Duodenum (tissue), 1 donor: ENCODE measurements around the gene CREBL2.

DNA sequence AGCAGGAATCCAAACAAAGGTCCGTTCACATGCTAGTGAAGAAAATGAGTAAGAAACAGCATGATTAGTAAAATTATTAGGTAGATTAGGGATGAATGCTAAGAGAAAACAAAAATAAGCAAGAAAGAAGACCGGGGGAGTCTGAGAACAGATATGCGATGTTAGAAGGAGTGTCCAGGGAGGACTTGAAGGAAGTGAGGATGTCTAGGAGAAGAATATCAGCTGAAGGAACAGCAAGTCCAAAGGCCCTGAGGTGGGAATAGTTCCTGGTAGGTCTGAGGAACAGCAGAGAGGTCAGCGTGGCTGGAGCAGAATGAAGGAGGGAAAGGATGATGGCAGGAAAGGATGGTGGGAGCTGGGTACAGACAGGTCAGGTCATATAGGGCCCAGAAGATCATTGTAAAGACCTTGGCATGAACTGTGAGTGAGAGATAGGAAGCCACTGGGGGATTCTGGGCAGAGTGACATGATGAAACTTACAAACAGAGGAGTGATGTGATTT lies 170.9 kb downstream of the ETV6 start:
- PRO-cap, result no peak

DNA sequence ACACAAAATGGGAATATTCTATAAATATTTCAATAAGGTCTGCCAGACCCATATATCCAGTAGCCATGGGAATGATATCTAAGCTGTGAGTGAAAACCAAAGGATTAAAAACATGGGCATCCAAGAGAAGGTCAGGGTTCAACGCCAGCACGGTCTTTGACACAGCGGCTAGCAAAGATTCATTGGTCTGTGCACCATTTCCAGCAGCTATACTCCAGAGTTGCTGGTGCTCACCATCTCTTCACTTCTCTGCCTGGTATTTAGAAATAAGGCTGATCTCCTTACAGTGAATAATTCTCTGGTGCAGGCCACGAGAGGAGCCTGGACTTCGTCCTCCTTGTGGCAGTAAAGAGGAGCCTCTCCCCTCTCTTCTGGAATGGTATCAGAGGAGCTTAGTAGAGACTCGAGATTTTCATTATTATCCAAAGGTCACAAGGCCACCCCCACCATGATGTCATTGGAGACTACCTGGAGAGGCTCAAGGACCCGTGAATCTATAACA lies 30.9 kb upstream of the BCL2L14 start:
- PRO-cap, result unidirectional peak, minus-strand start at position 251 of the sequence

- PRO-cap, result no peak
These were observed 17.3 kb downstream of the BCL2L14 start for GRCh38 chr12:12087879-12088511.

- PRO-cap, result no peak
These were observed 18.1 kb downstream of the MANSC1 start for GRCh38 chr12:12331965-12332282.

GRCh38 chr12:12357866-12358546 lies 1.1 kb downstream of the BORCS5 start:
- PRO-cap, result no peak

DNA sequence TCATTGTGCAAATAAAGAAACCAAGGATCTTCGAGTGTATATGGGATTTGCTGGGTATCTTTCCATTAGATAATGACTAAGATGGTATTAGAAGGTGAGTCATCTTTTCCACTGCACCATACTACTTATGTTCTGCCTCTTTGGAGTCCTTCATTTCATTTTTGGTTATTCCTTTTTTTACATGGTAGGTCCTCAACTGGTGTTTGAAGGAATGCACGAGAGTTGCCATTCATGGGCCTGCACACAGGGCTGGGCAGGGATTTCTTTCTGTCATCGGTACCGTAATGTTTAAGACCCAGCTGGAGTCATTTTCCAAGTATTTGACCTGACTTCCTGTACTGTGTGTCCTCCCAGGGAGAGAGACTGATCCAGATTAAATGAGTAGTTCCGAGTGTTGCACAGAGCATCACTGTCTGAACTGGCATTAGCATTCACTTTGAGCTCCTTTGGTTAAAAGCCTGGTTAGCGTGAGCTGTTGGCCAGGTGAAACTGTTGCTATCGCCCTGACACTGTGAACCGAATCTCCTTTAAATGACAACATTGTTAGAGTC lies 85.8 kb downstream of the BORCS5 start:
- PRO-cap, result no peak

- PRO-cap, result no peak
These were observed 85.7 kb downstream of the DUSP16 start for GRCh38 chr12:12476650-12477686.

- PRO-cap, result no peak
These were observed 51.2 kb downstream of the DUSP16 start for GRCh38 chr12:12511412-12511982.

DNA sequence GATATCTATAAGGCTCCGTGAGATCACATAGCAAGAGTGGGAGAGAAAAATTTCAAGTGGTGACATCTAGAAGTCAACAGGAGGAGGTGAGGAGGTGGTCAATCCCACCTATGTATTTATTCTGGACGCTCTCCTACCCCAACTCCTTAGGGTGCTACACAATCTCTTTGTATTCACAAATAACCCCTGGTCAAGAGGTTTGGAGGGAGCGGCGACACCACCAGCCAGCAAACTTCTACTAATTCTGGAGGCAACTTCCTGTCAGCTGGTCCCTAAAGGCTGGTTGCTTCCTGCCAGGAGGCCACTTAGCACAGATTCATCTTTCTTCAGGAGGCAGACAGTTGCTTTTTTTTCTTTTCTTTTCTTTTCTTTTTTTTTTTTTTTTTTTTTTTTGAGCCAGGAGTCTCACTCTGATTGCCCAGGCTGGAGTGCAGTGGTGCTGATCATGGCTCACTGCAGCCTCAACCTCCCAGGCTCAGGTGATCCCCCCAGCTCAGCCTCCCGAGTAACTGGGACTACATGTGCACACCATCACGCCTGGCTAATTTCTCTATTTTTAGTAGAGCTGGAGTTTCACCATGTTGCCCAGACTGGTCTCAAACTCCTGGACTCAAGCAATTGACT lies 22.0 kb downstream of the DUSP16 start:
- PRO-cap, result no peak

DNA sequence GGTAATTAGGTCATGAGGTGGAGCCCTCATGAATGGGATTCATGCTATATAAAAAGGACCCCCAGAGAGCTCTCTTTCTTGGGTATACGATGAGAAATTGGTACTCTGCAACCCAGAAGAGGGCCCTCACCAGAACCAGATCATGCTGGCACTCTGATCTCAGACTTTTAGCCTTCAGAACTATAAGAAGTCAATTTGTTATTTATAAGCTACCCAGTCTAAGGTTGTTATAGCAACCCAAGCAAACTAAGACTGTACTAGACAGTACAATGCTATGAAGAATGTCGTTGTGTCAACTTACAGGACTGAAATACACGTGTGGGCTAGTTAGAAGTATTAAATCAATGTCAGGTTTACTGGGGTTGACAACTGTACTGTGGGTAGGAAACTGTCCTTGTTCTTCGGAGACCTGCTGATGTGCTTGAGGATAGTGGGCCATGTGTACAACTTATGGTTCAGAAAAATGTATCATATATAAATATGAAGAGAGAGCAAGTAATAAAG lies 19.7 kb downstream of the DUSP16 start:
- PRO-cap, result no peak

GRCh38 chr12:12611497-12612492 lies at the start of gene CREBL2:
Gene CREBL2 (plus strand): TSS chr12:12611876.
- PRO-cap, result bidirectional peak, plus-strand start at chr12:12611845, minus-strand start at chr12:12611636; bidirectional peak, plus-strand start at chr12:12611922, minus-strand start at chr12:12611901

- PRO-cap, result no peak
These were observed 9.8 kb downstream of the CREBL2 start for GRCh38 chr12:12621479-12621880.

DNA sequence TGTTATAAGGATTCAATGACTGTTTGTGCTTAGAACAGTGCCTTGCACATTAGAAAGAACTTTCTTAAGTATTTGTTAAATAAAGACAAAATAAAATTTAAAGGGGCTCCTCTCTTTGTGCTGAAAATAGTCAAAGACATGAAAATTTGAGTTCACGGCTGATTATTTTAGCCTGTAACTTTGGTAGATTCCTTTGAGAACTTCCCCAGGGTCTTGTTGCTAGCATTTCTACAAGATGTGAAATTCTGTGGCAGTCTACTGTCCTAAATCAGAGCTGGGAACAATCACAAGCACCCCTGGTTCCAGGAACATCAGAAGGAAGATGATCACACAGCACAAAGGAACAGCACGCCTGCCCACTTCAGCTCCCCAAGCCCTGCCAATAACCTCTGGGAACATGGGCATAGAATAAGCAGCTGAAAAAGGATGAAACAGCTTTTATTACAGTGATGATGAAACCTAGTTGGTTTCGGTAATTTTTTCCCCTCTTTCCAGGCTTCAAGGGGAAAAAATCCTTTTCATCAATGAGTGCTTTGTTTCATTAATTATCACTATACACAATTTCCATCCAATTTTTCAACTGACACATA lies 12.3 kb downstream of the GPR19 start:
- PRO-cap, result no peak

GRCh38 chr12:12716250-12716623 lies 931 bp upstream of the CDKN1B start:
- PRO-cap, result unidirectional peak, plus-strand start at chr12:12716360

DNA sequence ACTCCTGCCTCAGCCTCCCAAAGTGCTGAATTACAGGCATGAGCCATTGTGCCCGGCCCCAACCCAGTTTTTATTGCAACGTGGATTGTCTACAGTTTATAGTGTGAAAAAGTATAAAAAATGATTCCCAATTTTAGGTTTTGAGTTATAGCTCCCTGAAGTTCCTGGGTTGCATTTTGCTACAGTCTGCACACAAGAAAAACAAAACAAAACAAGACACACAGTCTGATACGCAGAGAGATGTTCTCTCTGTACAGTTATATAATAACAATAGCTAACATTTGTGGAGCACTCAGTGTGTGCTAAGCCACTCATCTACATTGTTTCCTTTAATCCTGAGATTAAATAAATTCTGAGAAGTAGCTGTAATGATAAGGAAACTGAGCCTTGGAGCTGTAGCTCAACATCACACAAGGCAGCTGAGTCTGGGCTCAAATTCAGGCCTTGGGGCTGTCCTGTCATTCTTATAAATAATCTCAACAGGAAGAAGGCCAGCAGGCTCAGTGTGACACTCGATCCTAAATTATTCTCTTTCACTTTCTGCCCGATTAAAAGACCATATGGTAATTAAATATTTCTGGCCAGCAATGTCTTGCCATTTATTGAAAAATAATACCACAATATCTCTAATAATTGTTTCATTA lies 24.4 kb downstream of the CDKN1B start:
- PRO-cap, result no peak

DNA sequence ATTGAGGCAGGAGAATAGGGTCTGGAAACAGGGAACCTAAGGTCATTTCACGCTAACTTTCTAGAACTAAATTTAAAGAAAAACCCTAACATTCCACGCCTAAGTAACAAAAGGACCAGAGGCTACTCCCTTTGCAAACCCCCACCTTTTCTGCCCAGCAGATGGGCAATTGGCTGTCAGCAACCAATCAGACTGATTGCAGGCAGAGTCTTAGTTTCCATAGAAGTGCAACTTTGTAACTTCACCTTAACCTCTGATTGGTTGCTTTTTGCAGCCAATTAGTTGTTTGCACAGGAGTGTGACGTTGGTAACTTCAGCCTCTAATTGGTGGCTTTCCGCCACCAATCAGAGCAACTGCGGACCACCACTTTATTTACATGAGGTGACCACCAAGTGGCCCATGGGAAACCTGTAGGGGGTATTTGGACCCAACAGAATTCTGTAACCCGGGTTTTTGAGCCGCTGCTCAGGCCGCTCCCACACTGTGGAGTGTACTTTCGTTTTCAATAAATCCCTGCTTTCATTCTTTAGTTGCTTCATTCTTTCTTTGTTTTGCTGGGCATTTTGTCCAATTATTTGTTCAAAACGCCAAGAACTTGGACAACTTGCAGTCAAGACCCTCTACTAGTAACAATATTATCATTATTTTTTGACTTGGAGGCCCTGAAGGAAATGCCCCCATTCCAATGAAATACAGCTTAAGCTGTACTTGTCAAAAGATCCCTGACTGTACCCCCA lies 32.3 kb downstream of the CDKN1B start:
- PRO-cap, result unidirectional peak, plus-strand start at position 323 of the sequence

DNA sequence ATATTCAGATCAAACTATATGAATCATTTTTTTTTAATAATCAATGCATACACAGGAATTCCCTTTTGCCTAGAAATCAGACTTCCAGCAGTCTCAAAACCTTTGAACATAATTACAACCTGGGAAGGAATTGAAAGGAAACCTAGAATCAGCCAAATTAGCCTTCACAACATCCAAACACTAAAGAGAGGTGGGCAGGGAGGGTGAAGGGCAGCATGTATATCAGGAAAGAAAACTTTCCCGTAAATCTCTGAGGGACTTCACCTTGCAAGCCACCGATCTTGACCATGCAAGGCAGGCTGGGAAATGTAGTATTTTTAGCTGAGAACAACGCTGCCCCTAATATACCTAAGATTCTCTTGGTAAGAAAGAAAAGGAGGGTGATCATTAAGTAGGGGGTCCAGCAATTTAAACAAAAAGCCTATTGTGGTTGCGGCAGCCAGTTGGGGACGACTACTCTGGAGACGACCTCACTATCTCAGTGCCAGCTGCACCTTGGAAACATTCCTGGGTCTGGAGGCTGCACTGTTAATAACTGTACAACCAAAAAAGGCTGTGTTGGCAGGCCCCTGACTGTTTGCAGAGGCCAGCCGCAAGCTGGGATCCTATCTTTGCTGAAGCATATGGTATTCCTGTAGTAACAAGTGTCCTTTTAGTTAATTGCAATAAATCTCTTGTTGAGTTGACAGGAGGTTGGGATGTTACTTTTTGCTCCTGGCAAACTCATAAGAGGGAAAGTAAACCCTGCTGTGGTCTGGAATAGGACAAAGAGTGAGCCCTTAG lies 6.3 kb downstream of the APOLD1 start:
- PRO-cap, result no peak

DNA sequence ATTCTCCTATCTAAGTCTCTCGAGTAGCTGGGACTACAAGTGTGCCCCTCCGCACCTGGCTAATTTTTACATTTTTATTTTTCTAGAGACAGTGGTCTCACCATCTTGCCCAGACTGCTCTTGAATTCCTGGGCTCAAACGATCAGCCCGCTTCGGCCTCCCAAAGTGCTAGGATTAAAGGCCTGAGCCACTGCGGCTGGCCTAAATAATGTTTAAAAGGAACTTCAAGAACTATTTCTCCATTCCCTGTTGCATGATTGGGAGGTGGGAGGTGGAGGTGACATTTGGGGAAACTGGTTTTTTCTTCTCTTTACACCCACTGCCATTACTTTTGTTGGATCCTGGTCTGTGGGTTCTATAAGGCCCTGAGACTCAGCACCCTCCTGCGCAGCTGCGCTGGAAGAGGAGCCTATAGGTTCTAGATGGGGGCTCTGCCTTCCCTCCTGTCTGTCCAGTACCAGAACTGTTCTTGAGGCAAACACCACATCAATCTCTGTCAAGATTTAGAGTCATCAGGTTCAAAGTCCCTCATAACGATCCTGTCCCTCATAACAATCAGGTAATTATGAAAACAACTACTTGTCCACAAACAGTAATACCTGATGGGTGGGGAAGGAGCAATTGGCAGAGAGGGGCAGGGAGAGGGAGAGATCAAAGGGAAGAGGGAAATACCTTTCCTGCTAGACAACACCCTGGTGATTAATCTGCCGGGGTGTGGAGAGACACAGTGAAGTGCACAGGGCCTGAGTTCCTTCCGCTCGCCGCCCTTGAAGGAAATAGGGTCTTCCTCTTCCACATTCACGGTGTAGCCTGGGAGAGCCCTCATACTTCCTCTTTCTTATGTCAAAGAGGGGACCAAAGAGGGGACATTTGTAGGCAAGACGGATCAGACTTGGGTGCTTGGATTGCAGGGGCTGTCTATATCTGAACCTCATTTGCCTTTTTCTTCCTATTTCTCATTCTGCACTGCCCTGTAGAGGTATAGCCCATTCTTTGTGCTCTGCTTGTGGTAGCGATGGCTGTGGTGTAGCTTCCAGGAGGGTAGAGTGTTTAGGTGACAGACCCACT lies 12.4 kb downstream of the GPRC5A start:
- PRO-cap, result bidirectional peak, plus-strand start at position 705 of the sequence, minus-strand start at position 452 of the sequence

DNA sequence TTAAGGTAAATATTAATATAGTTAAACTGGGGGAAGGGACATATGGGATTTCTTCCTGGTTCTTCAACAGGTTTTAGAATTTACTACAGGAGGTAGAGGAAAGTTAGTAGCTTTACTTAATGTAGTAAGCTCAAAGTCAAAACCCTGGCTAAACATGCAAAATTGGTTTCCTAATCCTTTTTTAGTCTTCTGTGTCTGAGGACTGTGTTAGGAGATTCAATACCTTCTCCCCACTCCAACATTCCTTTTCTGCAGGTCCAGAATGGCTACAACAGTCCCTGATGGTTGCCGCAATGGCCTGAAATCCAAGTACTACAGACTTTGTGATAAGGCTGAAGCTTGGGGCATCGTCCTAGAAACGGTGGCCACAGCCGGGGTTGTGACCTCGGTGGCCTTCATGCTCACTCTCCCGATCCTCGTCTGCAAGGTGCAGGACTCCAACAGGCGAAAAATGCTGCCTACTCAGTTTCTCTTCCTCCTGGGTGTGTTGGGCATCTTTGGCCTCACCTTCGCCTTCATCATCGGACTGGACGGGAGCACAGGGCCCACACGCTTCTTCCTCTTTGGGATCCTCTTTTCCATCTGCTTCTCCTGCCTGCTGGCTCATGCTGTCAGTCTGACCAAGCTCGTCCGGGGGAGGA lies 16.7 kb downstream of the GPRC5A start:
- PRO-cap, result no peak

GRCh38 chr12:12908629-12909390 lies 17.4 kb downstream of the GPRC5A start:
- PRO-cap, result no peak